Heart left ventricle (tissue), 7 donors: ENCODE measurements around a stretch of chr3.

- PRO-cap, 6 experiments = peak in 1 of 6 experiments; most common plus-strand start chr3:73446637 (in 1)
- RAMPAGE, long total RNA, 2 experiments = no peak in any of the 2 experiments
- RRBS = no CpG with 5 or more reads among the region's 8 CpGs
These were observed 178.3 kb downstream of the PDZRN3 start for GRCh38 chr3:73446431-73446890.

DNA sequence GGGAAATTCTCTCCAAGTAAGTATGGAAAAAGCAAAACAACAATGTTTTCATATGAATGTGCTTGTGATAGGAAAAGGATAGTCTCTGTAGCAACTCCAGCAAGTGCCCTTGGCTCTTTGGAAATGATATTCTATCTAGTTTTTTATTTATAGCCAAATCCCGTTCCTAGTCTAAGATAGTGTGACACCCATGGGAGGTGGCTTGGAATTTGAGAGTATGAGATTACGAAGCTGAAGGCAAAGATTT is 119.9 kb downstream of the PDZRN3 start:
- PRO-cap, 6 experiments = peak in 4 of 6 experiments; most common minus-strand start position 119 of the sequence (in 4)
- RAMPAGE, long total RNA, 2 experiments = no peak in any of the 2 experiments
- RRBS = no CpG with 5 or more reads among the region's 2 CpGs

GRCh38 chr3:73571196-73572032 is 53.3 kb downstream of the PDZRN3 start:
- PRO-cap, 6 experiments = no peak in any of the 6 experiments
- RAMPAGE, long total RNA, 2 experiments = no peak in any of the 2 experiments
- RRBS = 17% methylated on average over 2 of the region's 14 CpGs

DNA sequence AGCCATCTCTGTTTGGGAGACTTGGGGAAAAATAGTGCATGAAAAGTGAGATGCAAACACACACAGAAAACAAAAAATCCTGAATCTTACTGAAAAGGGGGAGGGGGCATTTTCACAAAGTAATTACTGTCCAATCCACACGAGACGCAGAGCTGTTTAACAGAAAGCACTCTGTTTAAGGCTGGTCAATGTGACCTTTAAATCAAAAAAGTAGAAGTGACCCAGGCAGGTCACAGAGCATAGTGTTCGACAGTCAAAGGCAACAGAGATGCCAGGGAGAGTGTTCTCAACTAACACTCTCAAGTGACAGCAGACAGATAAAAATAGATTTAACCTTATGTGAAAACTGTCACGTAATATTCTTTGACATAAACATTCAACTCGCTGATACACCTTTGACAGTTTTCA is 15.6 kb downstream of the PDZRN3 start:
- PRO-cap, 6 experiments = peak in 2 of 6 experiments; most common minus-strand start position 264 of the sequence (in 2)
- RAMPAGE, long total RNA, 2 experiments = no peak in any of the 2 experiments
- RRBS = no CpG with 5 or more reads among the region's 5 CpGs

DNA sequence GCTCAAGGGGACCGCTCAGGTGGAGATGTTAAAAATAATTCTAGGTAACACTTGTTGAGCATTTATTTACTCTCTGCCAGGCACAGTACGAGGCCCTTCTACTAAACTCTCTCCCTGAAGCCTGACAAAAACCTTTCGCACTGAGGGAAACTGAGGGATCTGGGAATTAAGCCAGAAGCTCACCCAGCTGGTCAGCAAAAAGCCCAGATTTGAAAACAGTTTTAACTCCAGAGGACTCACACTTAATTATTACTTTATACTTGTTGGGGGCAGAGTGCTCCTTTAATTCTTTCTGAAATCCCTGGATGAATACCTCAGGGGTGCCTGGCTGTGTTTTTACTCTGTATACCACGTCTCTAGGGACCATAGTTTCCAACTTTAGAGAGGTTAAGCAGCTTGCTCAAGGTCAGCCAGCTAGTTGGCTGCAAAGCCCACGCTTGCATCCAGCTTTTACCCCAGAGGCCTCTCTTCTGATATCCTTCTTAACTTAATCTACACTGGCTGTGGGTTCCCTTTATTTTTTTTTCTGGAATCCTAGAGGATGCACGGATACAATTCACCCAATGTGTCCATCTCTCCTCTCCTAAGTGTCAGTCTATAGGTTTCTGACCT is 1.5 kb downstream of the PDZRN3 start:
- PRO-cap, 6 experiments = peak in 2 of 6 experiments; most common plus-strand start position 518 of the sequence (in 2); most common minus-strand start position 299 of the sequence (in 1)
- RAMPAGE, long total RNA, 2 experiments = no peak in any of the 2 experiments
- RRBS = no CpG with 5 or more reads among the region's 6 CpGs

- PRO-cap, 6 experiments = peak in 5 of 6 experiments; most common plus-strand start chr3:73625420 (in 3); most common minus-strand start chr3:73625458 (in 4)
- RAMPAGE, long total RNA, 2 experiments = start-site peak on the minus strand in 1 of 2 experiments, at chr3:73625501-73625547 at its widest, 35 reads per replicate
- RRBS = 13% methylated on average over 2 of the region's 16 CpGs
These were observed 716 bp upstream of the PDZRN3 start for GRCh38 chr3:73625338-73625976.

GRCh38 chr3:74629692-74630190 is 15.3 kb upstream of the CNTN3 start:
- PRO-cap, 6 experiments = peak in 1 of 6 experiments; most common plus-strand start chr3:74629902 (in 1)
- RAMPAGE, long total RNA, 2 experiments = no peak in any of the 2 experiments
- RRBS = no CpG with 5 or more reads among the region's 4 CpGs

DNA sequence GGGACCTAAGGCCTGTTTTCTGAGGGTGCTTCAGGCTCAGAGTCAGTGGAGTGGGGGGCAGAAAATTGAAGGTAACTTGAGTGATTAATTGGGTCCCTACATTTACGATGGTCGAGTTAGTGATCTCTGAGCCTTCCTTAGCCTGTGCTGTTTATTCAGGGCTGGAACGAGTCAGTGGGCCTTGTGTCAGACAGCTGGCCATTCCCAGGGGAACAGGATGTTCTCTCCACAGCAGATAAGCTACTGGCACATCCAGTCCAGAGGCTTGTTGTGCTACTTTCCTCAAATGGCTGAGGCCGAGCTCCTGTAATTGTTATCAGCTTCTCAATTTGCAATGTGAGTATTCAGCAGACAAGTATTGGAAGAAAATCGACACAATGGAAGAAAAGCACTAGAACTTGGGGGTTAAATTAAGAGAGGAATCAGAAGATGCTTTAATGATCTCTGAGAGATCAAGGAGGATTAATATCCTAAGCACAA is 29.2 kb upstream of the CNTN3 start:
- PRO-cap, 6 experiments = peak in 2 of 6 experiments; most common plus-strand start position 249 of the sequence (in 1); most common minus-strand start position 128 of the sequence (in 1)
- RAMPAGE, long total RNA, 2 experiments = no peak in any of the 2 experiments
- RRBS = no CpG with 5 or more reads among the region's 5 CpGs

GRCh38 chr3:77040216-77040308 is 163 bp downstream of the ROBO2 start:
- PRO-cap, 6 experiments = no peak in any of the 6 experiments
- RAMPAGE, long total RNA, 2 experiments = no peak in any of the 2 experiments
- RRBS = no CpG with 5 or more reads among the region's 3 CpGs

GRCh38 chr3:77468179-77468410 is 428.2 kb downstream of the ROBO2 start:
- PRO-cap, 6 experiments = peak in 3 of 6 experiments; most common plus-strand start chr3:77468314 (in 3)
- RAMPAGE, long total RNA, 2 experiments = no peak in any of the 2 experiments
- RRBS = no CpG with 5 or more reads among the region's 1 CpG

DNA sequence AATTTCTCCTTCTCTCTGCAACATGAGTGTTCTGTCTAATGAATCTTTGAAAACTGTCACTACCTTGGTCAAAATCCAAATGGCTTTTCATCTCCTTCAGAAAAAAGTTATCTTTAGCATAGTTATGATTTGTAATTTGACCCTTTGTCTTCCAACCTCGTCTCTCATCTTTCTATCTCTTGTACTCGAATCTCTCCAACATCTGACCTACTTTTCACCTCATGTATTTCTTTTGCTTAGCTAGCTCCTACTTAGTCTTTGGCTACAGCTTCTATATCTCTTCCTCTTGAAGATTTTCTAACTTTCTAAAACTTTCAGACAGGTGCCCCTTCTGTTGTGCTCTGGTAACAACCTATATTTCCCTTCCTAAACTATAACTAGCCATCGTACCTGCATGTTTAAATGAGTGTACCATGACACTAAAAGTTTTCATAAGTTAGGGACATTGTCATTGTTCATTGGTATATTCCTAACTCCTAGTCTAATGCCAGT is 971.0 kb downstream of the ROBO1 start:
- PRO-cap, 6 experiments = no peak in any of the 6 experiments
- RAMPAGE, long total RNA, 2 experiments = no peak in any of the 2 experiments
- RRBS = no CpG with 5 or more reads among the region's 3 CpGs

- PRO-cap, 6 experiments = no peak in any of the 6 experiments
- RAMPAGE, long total RNA, 2 experiments = no peak in any of the 2 experiments
- RRBS = no CpG with 5 or more reads among the region's 6 CpGs
These were observed 704.2 kb downstream of the GBE1 start for GRCh38 chr3:81057359-81057558.

DNA sequence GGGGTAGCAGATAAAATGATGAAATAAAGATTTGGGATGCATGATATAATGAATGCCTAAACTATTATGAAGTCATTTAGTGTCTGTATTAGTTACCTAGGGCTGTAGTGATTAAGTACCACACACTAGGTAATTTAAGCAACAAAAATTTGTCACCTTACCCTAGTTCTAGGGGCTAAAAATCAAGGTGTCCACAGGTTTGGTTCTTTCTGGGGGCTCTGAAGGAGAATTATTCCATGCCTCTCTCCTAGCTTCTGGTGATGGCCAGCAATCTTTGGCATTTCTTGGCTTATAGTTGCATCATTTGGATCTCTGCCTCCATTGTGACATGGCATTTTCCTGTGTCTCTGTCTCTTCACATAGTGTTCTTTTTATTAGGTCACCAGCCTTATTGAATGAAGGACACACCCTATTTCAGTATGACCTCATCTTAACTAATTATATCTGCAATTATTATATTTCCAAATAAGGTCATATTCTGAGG is 3.1 kb upstream of the GBE1 start:
- PRO-cap, 6 experiments = peak in 1 of 6 experiments; most common minus-strand start position 364 of the sequence (in 1)
- RAMPAGE, long total RNA, 2 experiments = no peak in any of the 2 experiments

- PRO-cap, 6 experiments = peak in 1 of 6 experiments; most common plus-strand start chr3:81788923 (in 1)
- RAMPAGE, long total RNA, 2 experiments = no peak in any of the 2 experiments
- RRBS = no CpG with 5 or more reads among the region's 2 CpGs
These were observed 27.2 kb upstream of the GBE1 start for GRCh38 chr3:81788615-81789028.

- PRO-cap, 6 experiments = no peak in any of the 6 experiments
- RAMPAGE, long total RNA, 2 experiments = no peak in any of the 2 experiments
- RRBS = no CpG with 5 or more reads among the region's 3 CpGs
These were observed 368.7 kb upstream of the GBE1 start for GRCh38 chr3:82130141-82130641.

GRCh38 chr3:86973329-86973987 is 17.5 kb downstream of the VGLL3 start:
- PRO-cap, 6 experiments = peak in 1 of 6 experiments; most common plus-strand start chr3:86973687 (in 1)
- RAMPAGE, long total RNA, 2 experiments = no peak in any of the 2 experiments
- RRBS = no CpG with 5 or more reads among the region's 3 CpGs

DNA sequence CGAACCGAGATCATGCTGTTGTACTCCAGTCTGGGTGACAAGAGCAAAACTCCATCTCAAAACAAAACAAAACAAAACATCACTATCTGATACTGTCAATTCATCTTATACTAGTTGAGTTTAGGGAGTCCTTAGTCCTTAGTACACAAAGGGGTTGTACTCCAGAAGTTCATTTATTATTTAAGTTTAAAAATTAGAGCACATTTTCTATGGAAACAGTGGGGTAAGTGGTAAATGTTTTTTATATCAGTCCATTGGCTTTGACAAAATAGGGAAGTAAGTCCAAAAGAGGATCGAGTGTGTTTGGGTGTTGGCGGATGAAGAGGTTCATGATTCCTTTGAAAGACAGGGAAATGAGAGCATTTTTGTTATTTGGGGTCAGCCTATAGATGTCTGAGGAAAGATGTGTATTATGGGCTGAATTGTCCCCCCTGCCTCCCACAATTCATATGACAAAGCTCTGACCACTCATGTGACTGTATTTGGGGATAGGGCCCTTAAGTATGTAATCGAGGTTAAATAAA is 9.7 kb downstream of the CHMP2B start:
- PRO-cap, 6 experiments = no peak in any of the 6 experiments
- RAMPAGE, long total RNA, 2 experiments = no peak in any of the 2 experiments
- RRBS = no CpG with 5 or more reads among the region's 5 CpGs

DNA sequence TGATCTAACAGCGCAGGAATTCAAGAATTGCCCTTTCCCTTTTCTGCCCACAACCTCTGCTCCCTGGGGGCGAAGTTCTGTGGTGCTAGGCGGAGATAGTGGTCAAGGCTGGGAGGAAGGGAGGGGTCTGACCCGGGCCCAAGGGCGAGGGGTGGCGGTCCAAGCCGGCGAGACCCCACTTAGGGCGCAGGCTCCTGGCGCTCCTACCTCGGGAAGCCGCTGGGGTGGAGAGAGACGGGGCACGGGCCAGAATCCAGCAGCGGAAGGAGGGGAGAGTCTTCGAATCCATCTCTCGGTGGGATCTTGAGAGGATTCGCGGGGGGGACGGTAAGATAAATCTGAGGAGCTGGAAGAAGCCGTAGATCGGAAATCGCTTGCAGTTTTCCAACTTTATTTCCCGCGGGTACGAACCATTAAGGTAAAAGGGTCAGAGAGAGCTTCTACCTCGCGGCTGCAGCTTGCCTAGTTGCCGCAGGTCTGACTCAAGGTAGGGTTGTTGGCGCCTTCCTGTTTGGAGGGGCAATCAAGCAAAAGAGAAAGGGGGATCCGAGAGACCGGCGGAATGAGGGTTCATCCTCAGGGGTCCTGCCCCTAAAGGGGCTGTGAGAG is 604 bp downstream of the HTR1F start:
- PRO-cap, 6 experiments = no peak in any of the 6 experiments
- RAMPAGE, long total RNA, 2 experiments = no peak in any of the 2 experiments
- RRBS = no CpG with 5 or more reads among the region's 33 CpGs

DNA sequence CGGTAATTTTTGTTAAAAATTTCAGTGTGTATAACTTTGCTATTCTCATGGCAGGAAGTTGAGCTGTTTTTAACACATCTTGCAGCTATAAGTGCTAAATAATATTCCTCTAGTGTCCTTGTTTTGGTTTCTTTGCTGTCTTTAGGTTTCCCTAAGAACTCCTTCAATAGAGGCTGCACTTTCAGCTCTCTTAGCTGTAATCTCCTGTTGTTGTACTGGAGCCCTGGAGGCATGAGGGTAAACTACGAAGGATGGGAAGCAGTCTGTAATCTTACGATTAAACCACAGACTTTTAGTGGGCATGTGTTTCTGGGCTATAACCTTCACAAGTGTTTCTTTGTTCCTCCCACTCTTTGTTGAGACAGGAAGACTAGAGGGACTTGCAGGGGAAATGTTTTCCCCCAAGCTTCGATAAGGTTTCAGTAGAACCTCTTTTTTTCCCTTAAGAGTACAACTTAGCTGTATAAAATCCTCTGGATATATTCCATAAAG is 1058.0 kb downstream of the NSUN3 start:
- PRO-cap, 6 experiments = no peak in any of the 6 experiments
- RAMPAGE, long total RNA, 2 experiments = no peak in any of the 2 experiments
- RRBS = no CpG with 5 or more reads among the region's 4 CpGs

GRCh38 chr3:95706004-95706441 is 1108.4 kb upstream of the EPHA6 start:
- PRO-cap, 6 experiments = no peak in any of the 6 experiments
- RAMPAGE, long total RNA, 2 experiments = no peak in any of the 2 experiments
- RRBS = no CpG with 5 or more reads among the region's 8 CpGs